Temporal lobe (tissue), 2 donors: ENCODE measurements around a stretch of chr2.

GRCh38 chr2:3471240-3471746, 48.0 kb downstream of the ADI1 start:
- RAMPAGE, long total RNA = no peak

- RAMPAGE, long total RNA = no peak
Observed at GRCh38 chr2:3490929-3491330, 28.4 kb downstream of the ADI1 start.

DNA sequence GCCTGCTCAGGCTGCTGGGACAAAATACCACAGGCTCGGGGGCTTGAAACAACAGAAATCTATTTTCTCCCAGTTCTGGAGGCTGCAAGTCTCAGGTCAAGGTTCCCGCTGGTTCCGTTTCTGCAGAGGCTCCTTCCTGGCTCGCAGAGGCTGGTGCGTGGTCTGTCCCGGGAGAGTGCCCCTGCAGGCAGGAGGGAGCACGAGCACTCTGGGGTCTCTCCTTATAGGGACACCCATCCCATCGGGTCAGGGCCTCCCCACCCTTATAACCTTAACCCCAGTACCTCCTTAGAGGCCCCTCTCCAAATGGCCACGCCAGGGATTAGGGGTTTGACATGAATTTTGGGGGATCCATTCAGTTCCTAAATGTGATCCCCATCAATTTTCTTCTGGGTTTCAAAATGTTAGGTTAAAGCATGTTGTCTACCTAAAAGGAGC, 17.4 kb upstream of the ADI1 start:
- RAMPAGE, long total RNA = no peak

DNA sequence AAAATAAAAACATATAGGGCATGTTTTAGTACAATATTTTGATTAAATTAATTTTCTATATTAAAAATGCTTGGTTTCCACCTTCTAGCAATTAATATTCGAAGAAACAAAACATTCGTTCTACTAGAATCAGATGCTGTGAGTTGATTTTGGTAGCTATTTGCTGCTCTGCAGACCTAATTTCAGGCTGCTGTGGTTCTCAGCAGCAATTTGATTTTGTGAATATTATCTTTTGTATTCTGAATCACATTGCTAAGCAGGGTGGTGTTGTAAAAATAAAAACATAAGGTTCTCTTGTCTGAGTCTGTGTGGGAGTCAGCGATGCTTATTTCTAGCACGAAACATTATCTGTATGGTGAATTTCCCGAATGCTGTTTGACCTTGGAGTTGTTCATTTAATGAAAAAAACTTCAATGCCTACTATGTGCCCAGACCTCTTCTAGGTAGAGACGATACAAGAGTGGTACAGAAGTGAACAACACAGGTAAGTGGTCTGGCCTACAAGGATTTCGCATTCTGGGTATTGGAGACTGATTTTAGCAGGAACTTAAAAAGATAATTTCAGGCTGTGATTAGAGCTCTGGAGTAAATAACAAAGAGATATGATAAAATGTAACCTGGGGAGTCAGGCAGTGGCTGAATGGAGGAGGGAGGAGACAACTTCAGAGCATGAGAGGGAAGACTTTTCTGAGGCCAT, 8.4 kb upstream of the DCDC2C start:
- RAMPAGE, long total RNA = no peak

GRCh38 chr2:3912240-3912512, 208.8 kb downstream of the DCDC2C start:
- RAMPAGE, long total RNA = no peak

DNA sequence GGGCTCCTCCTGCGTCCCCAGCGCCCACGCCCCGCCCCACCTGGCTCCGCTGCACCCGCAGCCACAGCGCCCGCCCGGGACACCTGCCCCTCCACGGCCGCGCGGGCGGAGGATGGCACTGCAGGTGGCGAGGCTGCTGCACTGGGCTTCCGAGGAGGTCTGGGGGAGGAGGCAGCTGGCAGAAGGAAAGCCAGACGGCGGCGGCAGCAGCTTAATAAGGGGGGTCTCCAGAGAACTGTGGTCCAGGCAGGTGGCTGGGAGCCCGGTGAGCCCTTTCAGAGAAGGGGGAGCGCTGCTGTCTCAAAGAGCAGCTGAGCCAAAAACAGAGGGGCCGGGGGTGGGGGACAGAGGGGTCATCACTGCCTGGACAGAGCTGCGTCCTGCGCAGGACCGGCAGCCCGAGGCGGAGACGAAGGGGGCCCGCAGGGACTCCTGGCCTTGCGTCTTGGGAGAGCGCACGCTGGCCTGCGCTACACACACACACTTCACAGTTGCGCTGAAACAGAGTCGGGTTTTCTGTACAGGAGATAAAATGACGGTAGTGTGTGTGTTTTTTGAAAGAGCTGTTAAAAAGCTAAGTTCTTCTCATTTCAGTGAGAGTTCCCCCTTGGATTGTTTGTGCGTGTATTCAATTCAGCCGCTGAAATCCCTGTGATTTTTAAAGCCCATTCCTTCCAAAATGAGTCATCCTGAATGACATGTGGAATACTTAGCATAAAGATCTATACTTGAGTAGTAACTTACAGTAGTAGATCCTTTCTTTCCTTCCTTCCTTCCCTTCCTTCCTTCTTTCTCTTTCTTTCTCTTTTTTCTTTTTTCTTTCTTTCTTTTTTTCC, 18.5 kb upstream of the SOX11 start:
- RAMPAGE, long total RNA = no peak

DNA sequence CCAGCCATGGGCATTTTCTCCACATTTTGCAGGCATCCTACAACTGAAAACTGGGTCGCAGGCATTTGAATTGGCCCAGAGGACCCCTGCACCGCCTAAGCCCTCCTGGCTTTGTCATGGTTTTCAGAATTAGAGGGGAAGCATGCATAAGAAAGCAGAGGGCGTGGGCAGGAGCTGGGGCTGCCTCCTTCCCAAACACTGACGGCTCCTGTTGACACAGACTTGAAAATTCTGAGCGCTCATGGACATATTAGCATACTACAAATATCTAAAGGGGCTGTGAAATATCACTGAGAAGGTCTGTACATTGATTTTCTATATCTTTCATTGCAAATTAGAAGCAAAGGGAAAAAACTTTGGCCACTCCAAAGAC, 34.1 kb downstream of the SOX11 start:
- RAMPAGE, long total RNA = no peak

DNA sequence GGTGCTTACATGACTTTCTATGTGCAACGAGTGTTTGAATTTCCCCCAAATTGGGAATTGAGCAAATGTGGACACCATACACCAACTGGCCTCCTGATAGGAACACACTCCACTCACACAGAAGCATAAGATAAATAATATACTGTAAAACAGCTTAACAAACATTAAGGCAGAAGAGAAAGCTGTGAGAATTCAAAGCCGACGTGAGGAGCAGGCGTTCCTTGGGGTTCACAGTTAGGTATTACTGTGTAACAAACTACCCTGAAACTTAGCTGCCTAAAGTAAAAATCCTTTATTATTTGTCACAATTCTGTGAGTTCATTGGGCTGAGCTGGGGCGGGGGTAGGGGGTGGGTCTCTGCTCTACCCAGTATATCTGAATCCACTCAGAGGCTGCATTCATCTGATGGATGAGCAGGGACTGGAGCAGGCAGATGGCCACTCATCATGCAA, 94.7 kb downstream of the SOX11 start:
- RAMPAGE, long total RNA = no peak

DNA sequence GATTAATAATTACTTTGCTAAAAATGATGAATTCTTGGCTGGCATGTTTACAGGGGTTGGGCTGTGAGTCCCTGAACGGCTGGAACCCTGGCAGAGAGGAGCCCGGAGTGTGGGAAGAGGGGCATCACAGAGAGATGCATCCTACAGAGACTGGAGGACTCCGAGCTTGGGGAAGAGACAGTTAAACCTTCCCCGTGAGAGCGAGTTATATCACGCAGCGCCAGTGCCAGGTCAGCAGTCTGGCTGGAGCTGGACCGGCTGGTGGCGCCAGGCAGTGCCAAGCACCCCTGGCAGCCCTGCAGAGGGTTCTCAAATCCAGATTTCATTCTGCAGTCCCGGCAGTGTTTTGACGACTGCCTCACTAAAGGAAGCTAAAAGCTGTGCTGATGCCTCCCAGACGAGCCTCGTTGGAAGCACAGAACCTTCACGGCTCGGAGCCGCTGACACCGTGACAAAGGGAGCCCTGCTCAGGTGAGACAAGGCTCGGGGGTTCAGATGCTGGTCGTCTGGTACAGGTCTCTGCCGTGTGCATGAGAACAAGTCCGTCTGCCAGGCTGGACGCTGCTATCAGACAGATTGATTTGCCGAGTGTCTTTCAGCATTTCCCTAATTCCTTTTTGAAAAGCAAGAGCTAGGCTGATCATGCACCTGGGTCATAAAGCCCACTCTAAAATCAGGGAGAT, 240.4 kb downstream of the SOX11 start:
- RAMPAGE, long total RNA = no peak

DNA sequence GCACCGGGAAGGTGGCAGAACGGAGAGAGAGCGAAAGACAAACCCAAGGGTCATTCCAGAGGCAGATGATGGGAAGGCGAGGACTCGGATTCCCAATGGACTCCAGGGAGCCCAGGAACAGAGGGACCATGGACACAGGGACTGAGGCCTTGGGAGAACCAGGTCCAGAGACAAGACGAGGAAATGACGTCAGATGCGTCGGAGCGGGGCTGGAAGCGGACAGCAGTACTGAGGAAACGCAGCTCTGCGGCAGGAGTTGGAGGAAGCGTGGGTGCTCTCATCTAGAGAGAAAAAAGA, 44.9 kb downstream of the CMPK2 start:
- RAMPAGE, long total RNA = no peak

GRCh38 chr2:6960712-6961253, 43.6 kb downstream of the RNF144A start:
- RAMPAGE, long total RNA = no peak

DNA sequence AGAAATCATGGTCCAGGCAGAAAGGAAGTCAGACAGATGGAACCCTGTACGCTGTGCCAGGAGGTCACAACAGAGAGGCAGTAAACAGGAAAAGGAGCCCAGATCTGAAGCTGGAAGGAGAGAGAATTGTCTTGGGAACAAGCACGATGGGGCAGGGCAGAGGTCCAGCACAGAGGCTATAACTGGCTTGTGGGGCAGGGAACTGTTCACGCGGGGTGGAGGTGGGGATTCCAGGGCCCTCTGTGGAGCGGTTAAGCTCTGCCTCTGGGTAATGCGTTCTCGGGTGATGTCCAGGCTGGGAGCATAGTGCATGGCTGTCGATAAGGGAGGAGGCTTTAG, 76.1 kb downstream of the RNF144A start:
- RAMPAGE, long total RNA = no peak

DNA sequence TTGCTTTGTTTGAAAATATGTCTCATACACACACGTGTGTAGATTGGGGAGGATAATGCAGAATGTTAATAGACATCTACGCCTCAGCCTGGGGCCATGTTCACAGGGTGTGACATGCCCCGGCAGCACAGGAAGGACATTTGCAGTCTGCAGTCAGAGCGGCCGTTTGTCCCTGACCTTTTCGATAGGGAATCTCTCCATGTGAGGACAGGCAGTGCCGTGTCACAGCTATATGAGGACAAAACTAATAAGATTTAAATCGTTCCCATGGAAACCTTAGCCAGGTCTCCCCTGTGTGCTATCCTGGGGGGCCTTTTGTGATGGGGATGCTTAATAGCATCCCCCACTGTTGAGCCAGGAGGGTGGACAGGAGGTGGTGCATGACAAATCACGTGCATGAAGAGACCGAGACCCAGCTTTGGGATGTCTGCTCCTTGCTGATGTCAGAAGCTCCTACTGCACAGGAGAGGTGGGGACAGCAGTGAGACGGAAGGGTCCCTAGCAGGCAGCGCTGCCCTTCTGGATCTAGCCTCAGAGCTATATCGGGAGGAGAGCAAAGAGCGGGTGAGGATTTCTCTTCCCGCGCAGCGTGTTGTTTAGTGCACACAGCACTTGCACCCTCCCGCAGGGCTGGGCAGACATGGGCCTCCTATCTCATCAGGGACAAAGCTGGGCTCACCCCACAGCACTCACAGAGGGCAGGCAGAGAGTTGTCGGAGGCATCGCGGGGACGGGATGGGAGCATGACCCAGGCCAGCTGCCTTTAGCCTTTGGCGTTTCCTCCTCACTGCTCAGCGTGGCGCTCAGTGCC, 100.7 kb downstream of the RNF144A start:
- RAMPAGE, long total RNA = no peak

- RAMPAGE, long total RNA = no peak
Observed at GRCh38 chr2:7038362-7039086, 121.3 kb downstream of the RNF144A start.

GRCh38 chr2:7046610-7047457, 129.6 kb downstream of the RNF144A start:
- RAMPAGE, long total RNA = no peak

DNA sequence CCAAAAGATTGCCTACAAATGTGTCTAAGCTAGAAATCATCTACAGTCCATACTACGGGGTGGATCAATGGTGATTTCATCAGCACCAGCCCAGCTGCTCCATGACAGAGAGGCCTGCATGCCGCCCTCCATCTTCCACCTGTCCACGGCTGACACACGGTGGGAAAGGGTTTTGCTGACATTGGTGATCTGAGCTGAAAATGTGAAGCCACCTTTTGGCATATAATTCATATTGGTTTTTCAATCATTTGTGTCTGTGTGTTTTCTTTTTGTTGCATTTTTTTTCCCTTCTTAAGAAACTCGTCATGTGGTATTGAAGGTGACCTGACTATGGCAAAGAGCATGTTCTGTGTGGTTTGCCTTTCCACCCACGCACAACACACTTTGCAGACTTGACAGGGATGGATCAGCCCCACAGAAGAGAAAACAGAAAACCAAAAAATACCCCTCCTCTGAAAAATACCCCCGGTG, 533.1 kb downstream of the RNF144A start:
- RAMPAGE, long total RNA = no peak

DNA sequence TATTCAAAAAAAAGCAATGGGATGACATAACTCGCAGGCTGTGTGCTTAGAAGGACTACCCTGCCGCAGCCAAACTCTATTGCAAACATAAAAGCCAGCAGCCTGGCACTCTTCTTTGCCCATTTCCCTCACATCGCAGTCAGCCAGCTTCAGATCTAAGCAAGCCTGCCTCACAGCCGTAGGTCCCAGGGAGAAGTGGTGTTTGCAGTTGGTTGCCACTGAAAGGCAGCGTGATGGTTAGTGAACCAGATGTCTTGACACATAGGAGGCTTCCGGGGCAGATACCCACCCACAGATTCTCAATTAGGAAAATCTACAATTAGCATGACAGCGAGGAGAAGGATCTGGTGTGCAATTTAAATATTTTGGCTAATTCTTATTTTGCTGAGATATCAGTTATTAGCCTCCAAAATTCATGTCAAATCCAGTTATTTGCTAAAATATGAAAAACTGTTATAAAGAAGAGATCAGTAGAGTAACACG, 655.3 kb downstream of the RNF144A start:
- RAMPAGE, long total RNA = no peak

GRCh38 chr2:7745308-7745847, 828.2 kb downstream of the RNF144A start:
- RAMPAGE, long total RNA = no peak

- RAMPAGE, long total RNA = no peak
Observed at GRCh38 chr2:8135223-8135731, 546.6 kb upstream of the ID2 start.

DNA sequence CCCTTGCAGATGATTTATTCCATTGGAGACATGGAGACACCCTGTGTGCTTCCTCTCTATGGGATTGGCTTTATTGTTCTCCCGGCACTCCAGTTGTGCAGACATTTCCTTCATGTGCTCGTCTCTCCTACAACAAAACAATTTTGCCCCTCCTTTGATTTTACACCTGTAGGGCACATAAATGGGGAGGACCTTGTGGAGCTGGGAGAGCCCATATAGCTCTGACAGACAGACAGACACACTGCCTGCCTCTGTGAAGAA, 446.6 kb upstream of the ID2 start:
- RAMPAGE, long total RNA = no peak